Prostate gland (tissue), 2 donors: Measurements from ENCODE around the genes SP1, ATF7, CALCOCO1 and HOXC12.

DNA sequence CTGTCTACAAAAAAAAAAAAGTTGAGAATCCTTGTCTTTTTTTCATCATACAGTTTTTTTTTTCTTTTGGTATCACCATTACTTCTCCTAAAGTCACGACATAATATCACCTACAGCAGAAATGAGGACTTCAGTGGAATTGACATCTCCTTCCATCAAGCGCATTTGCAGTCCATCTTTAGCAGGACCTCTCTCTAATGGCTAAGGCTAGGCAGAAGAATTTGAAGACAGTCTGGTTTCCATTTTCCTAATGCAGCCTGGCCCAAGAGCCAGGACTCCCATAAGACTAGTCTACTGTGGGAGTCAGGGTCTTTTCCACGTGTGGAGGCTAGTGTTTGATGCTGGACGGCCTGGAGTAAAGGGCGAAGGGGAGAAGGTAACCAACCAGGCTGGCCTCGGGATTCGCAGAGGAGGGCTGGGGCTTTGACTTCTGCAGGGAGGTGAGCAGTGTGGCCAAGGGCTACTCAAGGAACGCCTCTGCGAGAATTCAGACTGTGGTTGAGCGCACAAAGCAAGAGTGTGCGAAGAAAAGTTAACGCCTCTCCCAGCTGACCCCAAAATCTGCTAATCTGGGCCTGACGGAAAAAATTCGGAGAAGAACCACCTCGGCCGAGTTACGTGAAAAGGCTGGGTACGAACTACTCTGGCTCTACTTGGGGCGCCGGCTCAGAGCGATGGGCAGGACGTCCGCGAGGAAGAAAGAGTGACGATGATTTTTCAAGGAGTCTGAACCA is 692 bp upstream of the ZNF740 start:
- PRO-cap = no peak
- RAMPAGE, long total RNA, 2 experiments = no peak in any of the 2 experiments

DNA sequence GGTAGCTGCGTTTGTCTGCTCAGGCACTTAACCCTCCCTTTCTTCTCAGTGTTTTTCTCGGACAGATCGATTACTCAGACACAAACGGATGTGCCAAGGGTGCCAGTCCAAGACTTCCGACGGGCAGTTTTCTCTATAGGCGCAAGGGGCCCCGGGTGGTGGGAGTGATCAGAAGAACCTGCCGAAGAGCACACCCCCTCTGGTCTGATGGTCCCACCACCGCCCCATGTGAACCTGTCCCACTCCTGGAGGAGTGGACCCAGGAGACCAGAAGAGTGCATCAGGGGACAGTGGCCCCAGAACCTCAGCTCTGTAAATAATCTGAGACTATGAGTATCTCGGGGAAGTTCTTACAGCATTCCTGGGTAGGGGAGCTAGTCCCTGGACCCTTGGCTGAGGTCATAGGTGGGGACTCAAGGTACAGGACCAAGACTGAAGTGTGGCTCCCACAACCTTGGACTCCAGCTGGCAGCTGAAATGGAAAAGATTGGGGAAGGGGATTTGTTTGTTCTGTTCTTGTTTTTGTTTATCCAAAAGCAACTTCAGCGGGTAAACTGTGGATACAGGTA is 6.8 kb upstream of the CSAD start:
- PRO-cap = no peak
- RAMPAGE, long total RNA, 2 experiments = no peak in any of the 2 experiments

DNA sequence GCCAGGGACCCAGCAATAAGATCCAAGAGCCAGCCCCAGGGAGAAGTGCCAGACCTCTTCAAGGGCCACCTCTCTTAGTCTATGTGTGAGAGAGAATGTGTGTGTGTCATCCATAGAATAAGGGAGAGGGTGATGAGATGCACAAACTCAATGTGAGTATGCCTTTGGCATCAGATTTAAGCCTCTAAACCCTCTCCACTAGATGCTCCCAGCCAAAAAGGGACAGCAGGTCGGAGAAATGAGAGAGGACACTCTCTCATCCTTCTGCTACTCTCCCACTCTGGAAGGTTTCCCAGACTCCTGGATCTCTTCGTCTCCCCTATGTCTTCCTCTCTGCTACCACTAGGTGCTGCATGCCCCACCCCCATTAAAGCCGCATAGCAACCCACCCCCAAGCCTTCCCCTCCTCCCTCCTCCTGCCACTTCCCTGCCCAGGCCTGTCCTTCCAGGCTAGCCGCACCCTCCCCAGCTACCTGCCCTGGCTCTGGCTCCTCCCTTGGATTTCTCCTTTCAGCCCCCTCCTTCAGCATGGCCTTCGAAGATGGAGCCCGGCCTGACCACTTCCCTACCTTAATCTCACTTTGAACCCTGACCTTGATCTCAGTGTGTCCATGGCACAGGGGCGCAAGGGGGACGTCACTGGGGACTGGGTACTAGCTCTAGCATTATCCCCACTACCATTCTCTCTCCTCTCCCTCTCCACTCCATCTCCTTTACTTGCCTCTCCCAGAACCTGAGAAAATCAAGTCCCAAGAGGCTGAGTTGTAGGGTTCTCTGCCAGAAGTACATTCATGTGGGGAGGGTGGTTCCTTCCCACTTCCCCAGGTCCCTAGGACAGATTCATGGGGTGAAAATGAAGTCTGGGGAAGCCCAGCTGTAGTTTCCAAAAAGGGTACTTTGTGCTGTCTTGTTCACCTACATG is 7.4 kb downstream of the RARG start:
- PRO-cap = no peak
- RAMPAGE, long total RNA, 2 experiments = no peak in any of the 2 experiments

GRCh38 chr12:53241629-53241760 is 205 bp upstream of the ENSG00000283536 start:
- PRO-cap = no peak
- RAMPAGE, long total RNA, 2 experiments = no peak in any of the 2 experiments

DNA sequence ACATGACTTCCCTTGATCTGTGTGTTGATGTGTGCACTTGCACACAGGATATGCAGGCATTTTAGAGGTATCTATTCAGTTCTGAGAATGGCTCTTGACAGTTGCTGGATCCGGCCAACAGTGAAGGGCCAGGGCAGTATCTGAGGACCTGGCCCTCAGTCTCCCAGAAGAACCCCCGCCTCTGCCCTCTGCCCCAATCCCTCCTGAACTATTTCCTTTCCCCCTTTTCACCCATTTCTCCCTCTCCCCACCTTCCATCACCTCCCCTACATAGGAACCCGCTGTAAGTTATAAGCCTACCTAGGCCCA is 8.0 kb upstream of the SP7 start:
- PRO-cap = no peak
- RAMPAGE, long total RNA, 2 experiments = no peak in any of the 2 experiments

GRCh38 chr12:53379800-53380518 is at the start of gene SP1:
Gene SP1 (plus strand): TSS chr12:53380176.
- PRO-cap = unidirectional peak, plus-strand start at chr12:53380190
- RAMPAGE, long total RNA, 2 experiments = start-site peak on the plus strand in 2 of 2 experiments, at chr12:53380152-53380291 at its widest, 164 to 183 reads per replicate

DNA sequence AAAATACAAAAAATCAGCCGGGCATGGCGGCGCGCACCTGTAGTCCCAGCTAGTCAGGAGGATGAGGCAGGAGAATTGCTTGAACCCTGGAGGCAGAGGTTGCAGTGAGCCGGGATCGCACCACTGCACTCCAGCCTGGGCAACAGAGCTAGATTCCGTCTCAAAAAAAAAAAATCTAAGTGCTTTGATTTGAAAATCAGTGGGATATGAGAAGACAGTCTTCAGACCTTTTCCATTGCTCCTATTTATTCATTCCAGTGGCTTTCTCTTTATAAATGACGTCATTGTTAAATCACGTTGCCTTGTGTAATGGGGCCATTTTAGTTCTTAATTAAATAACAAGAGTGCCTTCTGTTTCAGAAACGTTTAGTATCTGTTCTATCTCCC is 10.5 kb downstream of the SP1 start:
- PRO-cap = no peak
- RAMPAGE, long total RNA, 2 experiments = no peak in any of the 2 experiments

- PRO-cap = no peak
- RAMPAGE, long total RNA, 2 experiments = no peak in any of the 2 experiments
Measured at GRCh38 chr12:53453098-53453917, 1.4 kb downstream of the PCBP2 start.

DNA sequence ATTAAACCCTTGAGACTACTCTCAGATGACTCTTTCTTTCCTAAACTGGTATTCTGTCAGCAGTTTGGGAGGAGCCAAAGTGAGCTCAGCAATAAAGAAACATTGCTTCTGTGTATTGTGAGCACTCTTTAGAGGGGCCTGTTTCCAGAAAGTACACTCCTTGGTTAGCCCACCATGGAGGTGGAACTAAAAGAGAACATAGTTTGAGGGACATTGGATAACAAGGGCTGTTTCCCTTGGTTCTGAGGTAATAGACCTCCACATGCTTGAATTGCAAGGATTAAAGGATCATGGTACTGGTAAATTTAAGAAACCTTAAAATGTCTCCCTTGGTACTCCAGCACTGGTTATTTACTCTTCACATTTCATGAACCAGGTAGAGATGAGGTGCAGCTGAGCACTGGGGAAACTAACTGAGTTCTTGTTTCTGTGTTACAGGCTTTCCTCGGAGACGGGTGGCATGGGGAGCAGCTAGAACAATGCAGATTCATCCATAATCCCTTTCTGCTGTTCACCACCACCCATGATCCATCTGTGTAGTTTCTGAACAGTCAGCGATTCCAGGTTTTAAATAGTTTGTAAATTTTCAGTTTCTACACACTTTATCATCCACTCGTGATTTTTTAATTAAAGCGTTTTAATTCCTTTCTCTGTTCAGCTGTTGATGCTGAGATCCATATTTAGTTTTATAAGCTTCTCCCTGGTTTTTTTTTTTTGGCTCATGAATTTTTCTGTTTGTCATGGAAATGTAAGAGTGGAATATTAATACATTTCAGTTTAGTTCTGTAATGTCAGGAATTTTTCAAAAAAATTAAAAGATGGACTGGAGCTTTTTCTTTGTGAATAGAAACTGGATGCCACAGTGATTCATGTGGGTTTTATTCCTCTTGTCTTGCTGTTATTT is 20.0 kb downstream of the MAP3K12 start:
- PRO-cap = no peak
- RAMPAGE, long total RNA, 2 experiments = no peak in any of the 2 experiments

- PRO-cap = no peak
- RAMPAGE, long total RNA, 2 experiments = no peak in any of the 2 experiments
Measured at GRCh38 chr12:53498423-53498810, 841 bp downstream of the MAP3K12 start.

- PRO-cap = no peak
- RAMPAGE, long total RNA, 2 experiments = no peak in any of the 2 experiments
Measured at GRCh38 chr12:53506808-53507474, 343 bp downstream of the NPFF start.

DNA sequence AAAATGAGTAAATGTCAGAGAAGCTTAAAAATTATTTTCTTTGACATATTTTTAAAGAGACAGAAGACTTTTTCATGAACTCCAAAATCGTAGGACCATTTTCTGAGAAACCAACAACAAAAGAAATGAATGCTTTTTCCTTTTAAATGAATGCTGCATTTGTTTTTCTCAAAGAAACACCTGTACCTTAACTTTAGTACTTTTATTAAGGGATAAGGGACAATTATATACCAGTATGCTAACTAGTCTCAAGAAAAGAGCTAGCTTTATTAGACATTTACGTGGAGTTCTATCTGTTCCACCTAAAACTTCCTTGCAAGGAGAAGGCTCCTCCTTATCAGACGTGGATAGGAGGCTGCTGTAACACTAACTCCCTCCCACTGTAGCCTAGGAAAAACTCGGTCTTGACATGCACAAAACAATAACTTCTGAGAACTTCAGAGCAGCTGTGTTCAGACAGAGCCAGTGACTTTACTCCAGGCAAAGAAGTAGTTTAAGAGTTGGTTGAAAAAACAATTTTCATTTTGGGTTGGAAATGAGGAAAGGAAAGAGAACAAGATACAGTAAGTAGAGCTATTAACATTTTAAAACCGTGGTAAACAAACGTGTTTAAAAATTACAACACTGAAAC is 2.7 kb downstream of the ATF7 start:
- PRO-cap = bidirectional peak, plus-strand start at position 421 of the sequence, minus-strand start at position 289 of the sequence
- RAMPAGE, long total RNA, 2 experiments = no peak in any of the 2 experiments

GRCh38 chr12:53625566-53626846 is at the start of gene ATF7:
Gene ATF7 (minus strand): TSS chr12:53626382.
- PRO-cap = bidirectional peak, plus-strand start at chr12:53626178, minus-strand start at chr12:53625990; bidirectional peak, plus-strand start at chr12:53626514, minus-strand start at chr12:53626355
- RAMPAGE, long total RNA, 2 experiments = start-site peak on the minus strand in 2 of 2 experiments, at chr12:53625962-53626382 at its widest, 41 to 156 reads per replicate

DNA sequence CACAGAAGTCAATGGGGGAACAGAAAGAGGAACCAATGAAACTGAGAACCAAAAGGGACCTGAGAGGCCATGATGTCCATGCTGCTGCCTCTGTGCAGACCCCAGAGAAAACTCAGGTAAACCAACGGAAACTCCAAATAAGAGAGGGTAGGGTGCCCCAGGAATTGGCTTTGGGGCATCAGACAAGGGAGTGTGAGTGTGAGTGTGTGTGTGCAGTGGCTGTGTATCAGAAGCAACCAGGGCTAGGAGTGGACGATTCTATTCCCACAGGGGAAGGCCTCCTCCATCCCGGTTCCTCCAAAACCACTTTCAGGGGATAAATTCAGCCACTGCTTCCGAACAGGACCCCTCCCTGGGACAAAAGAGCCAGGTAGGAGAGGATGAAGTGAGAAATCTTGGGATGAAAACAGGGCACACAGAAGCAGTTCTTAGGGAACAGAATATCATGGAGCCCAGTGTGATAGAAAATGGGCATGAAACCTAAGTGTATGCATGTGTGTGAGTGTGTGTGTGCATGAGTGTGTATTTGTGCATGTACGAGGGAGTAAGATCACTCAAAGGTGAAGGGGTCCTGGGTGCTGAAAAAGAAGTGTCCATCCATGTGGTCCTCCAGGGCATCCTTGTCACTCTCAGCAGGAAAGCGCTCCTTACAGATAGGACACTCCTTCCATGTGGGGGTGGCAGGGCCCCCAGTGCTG is 15.7 kb downstream of the CALCOCO1 start:
- PRO-cap = no peak
- RAMPAGE, long total RNA, 2 experiments = no peak in any of the 2 experiments

- PRO-cap = bidirectional peak, plus-strand start at chr12:53727659, minus-strand start at chr12:53727446
- RAMPAGE, long total RNA, 2 experiments = start-site peak on the minus strand in 2 of 2 experiments, at chr12:53727427-53727460 at its widest, 206 to 511 reads per replicate
Measured at GRCh38 chr12:53727286-53728494, at the start of gene CALCOCO1. Gene CALCOCO1 (minus strand): TSS chr12:53727452.

DNA sequence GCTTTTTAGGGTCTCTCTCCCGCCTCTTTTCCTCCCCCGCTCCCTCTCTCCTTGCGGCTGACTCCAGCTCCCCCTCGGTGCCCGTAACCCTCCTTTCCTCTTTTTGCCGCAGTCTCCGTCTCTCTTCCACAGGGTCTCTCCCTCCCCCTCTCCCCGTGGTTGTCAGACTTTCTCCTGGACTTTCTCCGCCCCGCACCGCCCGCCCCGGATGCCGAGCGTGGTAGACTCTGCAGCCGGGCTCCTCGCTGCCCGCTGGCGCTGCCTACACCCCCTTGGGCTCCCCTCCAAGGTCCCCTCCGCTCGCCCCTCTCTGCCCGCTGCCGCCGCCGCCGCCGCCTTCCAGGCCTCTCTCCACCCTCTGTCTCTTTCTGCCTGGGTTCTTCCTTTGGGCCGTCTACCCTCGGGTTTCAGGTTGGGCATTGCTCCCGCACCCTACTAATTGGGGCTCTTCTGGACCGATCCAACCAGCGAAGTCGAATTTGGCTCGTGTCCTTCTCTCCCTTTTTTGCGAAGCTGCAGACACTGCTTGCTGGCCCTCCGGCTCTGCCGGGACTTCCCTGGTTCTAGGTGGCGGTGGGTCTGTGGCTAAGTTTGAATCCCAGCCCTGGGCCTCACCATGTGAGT is 24.7 kb upstream of the CALCOCO1 start:
- PRO-cap = no peak
- RAMPAGE, long total RNA, 2 experiments = no peak in any of the 2 experiments

GRCh38 chr12:53954782-53955499 is at the start of gene HOXC12:
Gene HOXC12 (plus strand): TSS chr12:53954903.
- PRO-cap = unidirectional peak, plus-strand start at chr12:53954903
- RAMPAGE, long total RNA, 2 experiments = no peak in any of the 2 experiments

DNA sequence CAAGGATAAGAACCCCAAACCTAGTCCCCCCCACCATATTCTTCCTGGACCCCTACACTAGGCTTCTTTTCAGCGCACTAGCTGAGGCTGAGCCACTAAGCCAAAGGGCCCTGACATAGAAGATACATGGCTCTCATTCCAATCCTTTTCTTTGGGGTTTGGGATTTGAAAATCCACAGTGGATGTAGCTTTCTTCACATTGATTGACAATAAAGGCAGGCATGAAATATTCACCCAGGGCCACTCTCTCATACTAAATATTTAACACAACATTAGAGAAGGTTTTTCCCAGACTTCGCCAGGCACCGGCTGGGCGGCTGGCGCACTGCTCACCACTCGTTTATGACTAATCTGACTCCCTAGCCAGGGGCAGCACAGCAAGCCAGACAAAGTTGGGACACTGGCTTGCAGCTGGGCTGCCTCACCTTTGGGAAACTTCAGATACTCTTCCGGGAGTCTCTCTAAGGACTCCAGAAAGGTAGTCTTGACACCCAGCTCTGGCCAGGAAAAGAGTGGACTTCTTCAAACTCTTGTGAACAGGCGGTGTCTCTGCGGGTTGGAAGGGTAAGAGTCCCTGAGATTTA is 725 bp upstream of the HOXC11 start:
- PRO-cap = no peak
- RAMPAGE, long total RNA, 2 experiments = no peak in any of the 2 experiments

- PRO-cap = unidirectional peak, minus-strand start at chr12:53974740
- RAMPAGE, long total RNA, 2 experiments = no peak in any of the 2 experiments
Measured at GRCh38 chr12:53974140-53975155, 1.5 kb downstream of the HOXC11 start.

GRCh38 chr12:53981625-53982110 is 3.3 kb upstream of the HOXC10 start:
- PRO-cap = no peak
- RAMPAGE, long total RNA, 2 experiments = no peak in any of the 2 experiments